Upper lobe of left lung (tissue), 5 donors: ENCODE measurements around a stretch of chr6.

DNA sequence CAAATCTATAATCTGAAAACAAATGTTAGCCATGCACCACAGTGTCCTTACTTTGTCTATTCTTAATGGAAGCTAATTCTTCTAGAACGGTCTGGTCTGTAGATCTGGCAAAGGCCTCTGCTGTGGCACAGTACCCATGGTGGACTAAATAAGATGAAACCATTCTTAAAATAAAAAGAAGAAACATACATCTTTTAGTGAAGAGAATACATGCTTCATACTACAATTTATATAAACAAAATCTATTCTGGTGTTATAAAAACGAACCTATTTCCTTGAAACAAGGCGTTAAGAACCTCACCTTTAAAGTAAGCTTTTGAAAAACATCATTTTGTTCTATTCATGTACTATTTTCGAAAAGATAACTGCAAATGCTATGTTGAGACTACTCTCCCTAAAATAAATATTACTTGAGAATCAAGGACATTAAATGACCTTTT lies 27.3 kb downstream of the NOL7 start:
- PRO-cap, 2 experiments: no peak in any of the 2 experiments
- RAMPAGE, long total RNA, 4 experiments: no peak in any of the 4 experiments

GRCh38 chr6:13651830-13652447 lies 36.8 kb downstream of the NOL7 start:
- PRO-cap, 2 experiments: no peak in any of the 2 experiments
- RAMPAGE, long total RNA, 4 experiments: start-site peak on the minus strand in 2 of 4 experiments, at chr6:13652015-13652178 at its widest, 24 to 52 reads per replicate

DNA sequence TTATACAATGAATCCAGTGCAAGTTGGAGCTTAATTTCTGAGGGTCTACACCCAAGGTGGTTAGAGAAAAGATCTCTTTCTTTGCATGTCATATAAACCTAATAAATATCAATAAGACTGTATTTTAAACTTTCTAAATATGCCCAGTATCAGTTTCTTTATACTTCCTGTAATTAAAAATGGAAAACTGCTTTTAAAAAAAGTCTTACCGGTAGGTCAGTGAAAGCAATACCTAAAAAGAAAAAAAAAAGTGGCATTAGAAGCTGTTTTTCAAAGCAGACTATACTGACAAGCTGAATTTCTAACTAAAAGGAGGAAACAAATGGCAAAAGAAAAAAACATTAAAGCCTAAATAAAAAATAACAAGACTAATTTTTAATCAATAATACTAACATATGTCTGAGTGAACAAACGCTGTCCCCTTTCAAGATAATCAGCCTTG lies 37.3 kb downstream of the NOL7 start:
- PRO-cap, 2 experiments: no peak in any of the 2 experiments
- RAMPAGE, long total RNA, 4 experiments: no peak in any of the 4 experiments

GRCh38 chr6:13687020-13687697 lies 24.5 kb downstream of the RANBP9 start:
- PRO-cap, 2 experiments: no peak in any of the 2 experiments
- RAMPAGE, long total RNA, 4 experiments: no peak in any of the 4 experiments

DNA sequence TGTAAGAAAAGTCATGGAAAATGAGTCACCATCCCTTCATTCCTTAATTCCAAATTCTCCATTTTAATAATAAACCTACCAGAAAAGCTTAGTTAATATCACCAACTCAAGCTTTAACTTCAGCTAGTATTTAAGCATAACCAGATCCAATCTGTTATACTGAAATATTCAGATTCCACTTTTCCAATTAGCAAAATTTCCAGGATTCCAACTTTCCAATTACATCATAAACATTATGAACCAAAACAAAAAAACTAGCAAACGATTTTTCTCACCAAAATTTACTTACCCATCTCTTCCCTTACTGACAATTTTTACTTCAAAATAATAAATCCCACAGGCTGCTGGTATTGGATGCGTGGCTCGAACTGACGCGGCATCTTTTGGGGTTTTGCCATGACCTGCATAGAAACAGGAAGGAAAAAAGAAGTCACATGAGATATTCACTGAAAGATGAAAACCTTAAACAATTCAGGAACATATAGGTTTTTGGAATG lies 15.1 kb downstream of the RANBP9 start:
- PRO-cap, 2 experiments: no peak in any of the 2 experiments
- RAMPAGE, long total RNA, 4 experiments: no peak in any of the 4 experiments

- PRO-cap, 2 experiments: no peak in any of the 2 experiments
- RAMPAGE, long total RNA, 4 experiments: start-site peak on the minus strand in 1 of 4 experiments, at chr6:13802261-13802269 at its widest, 18 reads per replicate
Observed at GRCh38 chr6:13802115-13802597, 12.2 kb downstream of the MCUR1 start.

GRCh38 chr6:13848822-13849194 lies 34.5 kb upstream of the MCUR1 start:
- PRO-cap, 2 experiments: no peak in any of the 2 experiments
- RAMPAGE, long total RNA, 4 experiments: no peak in any of the 4 experiments

GRCh38 chr6:14091553-14091875 lies 26.1 kb upstream of the CD83 start:
- PRO-cap, 2 experiments: no peak in any of the 2 experiments
- RAMPAGE, long total RNA, 4 experiments: no peak in any of the 4 experiments

GRCh38 chr6:14361189-14361919 lies 243.8 kb downstream of the CD83 start:
- PRO-cap, 2 experiments: no peak in any of the 2 experiments
- RAMPAGE, long total RNA, 4 experiments: no peak in any of the 4 experiments

GRCh38 chr6:14441395-14441968 lies 323.9 kb downstream of the CD83 start:
- PRO-cap, 2 experiments: no peak in any of the 2 experiments
- RAMPAGE, long total RNA, 4 experiments: no peak in any of the 4 experiments

DNA sequence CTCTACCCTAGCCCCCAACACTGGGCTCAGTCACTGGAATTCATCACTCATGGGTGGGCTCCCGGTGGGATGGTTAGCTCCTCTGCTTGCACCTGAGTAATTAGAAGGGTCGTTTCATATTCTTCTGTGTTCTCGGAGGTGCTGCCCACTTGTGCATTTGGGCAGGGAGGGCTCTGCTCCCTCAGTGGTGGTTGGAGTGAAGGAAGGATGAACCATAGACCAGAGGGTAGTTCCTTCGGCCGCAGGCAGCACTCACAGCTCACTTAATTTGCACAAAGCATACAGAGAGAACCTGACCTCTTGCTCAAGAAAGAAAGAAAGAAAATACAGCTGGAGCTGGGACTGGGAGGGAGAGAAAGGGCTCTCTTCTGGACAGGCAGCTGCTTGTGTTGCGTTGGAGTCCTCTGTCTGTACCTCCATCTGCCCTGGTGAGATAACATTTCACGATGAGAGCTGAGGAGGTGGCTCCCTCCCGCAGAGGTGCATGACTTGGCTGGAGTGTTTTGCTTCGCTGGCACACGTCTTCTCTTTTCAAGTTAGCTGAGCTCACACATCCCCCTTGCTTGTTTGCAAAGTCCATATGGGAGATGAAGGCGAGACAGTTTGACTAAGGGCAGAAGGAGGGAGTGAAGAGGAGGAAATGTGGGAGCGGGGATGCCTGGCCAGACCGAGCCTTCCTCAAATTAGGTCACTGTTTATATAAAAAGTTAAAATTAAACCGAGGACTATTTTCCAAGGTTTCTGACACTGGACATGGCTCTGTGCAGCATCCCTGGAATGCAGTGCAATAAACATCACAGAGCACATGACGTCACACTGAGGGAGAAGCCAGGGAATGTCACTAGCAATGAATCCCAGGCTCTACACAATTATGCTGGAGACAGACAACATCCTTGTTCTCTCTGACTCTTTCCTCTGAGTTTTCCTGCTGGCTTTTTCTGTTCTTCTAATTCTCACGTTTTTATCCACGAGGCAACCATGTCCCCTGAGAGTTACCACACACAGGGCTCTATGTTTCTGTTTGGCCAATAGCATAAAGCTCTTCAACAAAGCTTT lies 359.4 kb downstream of the CD83 start:
- PRO-cap, 2 experiments: no peak in any of the 2 experiments
- RAMPAGE, long total RNA, 4 experiments: no peak in any of the 4 experiments

- PRO-cap, 2 experiments: no peak in any of the 2 experiments
- RAMPAGE, long total RNA, 4 experiments: no peak in any of the 4 experiments
Observed at GRCh38 chr6:14904591-14904961, 341.3 kb upstream of the JARID2 start.

GRCh38 chr6:14921080-14921780 lies 324.6 kb upstream of the JARID2 start:
- PRO-cap, 2 experiments: no peak in any of the 2 experiments
- RAMPAGE, long total RNA, 4 experiments: no peak in any of the 4 experiments

DNA sequence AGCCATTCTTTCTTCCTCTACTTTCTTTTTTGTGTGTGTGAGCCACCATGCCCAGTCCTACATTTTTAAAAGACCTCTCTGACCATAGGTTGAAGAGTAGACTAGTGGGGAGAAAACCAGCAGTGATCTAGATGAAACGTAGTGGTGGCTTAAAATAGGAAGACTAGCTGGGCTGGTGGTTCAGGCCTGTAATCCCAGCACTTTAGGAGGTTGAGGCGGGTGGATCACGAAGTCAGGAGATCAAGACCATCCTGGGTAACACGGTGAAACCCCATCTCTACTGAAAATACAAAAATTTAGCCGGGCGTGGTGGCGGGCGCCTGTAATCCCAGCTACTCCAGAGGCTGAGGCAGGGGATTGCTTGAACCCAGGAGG lies 34.8 kb upstream of the JARID2 start:
- PRO-cap, 2 experiments: no peak in any of the 2 experiments
- RAMPAGE, long total RNA, 4 experiments: no peak in any of the 4 experiments

GRCh38 chr6:15338515-15339272 lies 92.8 kb downstream of the JARID2 start:
- PRO-cap, 2 experiments: no peak in any of the 2 experiments
- RAMPAGE, long total RNA, 4 experiments: start-site peak on the plus strand in 3 of 4 experiments, at chr6:15338763-15339083 at its widest, 5 to 10 reads per replicate

DNA sequence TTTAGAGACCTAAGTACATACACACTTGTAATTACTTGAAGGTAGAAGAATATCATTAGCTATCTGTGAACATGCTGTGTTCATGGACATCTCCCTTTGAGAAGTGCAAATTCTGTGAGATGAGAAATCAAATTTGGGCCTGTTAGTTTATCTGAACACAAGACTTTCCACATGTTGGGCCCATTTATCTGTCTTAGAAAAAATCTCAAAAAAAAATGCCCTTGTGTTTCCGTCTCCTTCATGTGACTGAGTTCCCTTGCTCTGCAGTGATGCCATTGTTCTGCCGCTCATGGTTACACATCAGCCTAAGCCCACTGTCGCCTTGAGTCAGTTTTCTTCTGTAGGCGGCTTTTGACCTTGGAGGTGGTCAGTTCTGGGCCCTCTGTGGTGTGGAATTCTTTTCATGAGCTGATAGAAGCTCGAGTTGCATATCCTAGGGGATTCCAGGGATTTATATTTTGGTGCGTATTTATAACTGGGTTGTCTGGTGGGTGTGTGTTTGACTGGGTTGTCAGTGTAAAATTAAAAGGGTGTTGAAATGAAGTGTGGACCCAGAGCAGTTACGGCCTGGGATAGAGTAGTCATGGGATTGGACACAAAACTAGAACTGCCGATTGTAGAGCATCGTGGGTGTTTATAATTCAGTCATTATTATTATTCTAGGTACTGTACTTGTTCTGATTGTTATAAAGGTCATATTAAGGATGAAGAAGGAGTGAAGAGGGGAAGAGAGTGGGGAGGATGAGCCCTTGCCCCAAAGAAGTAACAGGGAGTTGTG lies 156.7 kb downstream of the JARID2 start:
- PRO-cap, 2 experiments: no peak in any of the 2 experiments
- RAMPAGE, long total RNA, 4 experiments: no peak in any of the 4 experiments

DNA sequence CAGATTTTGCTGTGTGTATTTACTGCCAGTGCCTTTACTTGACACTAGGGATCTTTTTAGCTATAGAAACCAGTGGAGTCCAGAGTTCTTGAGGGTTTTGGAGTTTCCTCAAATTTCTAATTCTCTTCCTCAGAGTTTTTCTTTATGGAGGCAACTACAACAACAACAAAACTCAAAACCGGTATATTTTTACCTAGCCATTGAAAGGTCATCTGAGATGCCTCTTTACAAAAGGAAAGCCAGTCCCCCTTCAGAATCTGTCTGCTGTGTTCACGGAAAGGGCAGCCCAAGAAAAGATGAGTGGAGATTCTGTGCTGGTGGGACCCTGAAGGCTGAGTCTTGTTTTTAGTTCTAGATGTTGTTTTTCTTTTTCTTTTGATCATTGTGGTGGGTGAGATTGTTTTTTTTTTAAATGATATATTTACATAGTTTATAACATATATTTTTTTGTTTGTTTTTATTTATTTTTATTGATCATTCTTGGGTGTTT lies 168.5 kb downstream of the JARID2 start:
- PRO-cap, 2 experiments: no peak in any of the 2 experiments
- RAMPAGE, long total RNA, 4 experiments: no peak in any of the 4 experiments

DNA sequence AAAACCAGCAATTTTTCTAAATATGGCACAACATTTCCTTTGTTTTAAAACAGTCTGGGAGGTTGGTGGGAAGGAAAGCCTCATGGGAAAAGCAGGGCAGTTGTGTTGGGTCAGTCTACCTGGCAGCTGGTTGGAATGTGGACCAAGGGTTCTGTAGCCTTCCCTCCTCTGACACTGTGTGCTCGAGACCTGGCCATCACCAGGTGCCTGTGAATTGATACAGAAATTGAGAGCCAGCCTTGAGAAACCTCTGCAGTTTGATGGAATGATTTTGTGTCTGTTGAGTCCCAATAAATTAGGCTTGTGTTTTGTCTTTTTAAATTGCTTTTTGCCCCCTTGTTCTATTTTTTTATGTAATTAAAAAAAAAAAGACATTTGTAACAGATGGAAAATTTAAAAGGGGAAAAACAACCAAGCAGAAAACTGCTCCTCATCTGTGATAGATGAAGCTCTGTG lies 202.8 kb downstream of the JARID2 start:
- PRO-cap, 2 experiments: no peak in any of the 2 experiments
- RAMPAGE, long total RNA, 4 experiments: no peak in any of the 4 experiments

DNA sequence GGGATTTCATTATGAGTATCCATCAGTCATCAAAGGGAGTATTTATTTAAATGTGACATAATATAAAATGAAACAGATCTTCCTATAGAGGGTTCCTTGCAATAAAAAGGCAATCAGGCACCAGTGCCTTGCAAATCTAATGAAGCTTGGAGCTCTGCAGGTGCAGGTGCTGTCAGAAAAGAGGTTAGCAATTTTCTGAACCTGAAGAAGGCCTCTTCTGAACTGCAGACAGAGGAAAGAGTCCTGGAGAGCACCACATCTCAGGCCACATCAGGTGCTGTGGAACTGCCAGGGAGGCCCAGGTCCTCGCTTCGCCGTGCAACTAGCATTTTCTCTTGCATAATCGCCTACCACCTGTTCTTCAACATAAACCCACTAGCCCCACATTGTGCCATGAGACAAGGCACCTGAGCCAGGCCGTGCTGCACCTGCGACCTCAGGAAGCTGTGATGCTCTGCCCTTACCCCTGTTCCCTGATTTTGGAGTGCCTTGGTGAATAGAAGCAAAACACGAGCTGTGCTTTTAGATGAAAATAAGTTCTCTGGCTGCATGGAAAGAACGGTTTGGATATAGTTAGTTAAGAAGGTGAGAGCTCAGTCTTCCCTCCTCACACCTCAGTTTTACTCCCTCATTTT lies 187.5 kb downstream of the DTNBP1 start:
- PRO-cap, 2 experiments: no peak in any of the 2 experiments
- RAMPAGE, long total RNA, 4 experiments: no peak in any of the 4 experiments

DNA sequence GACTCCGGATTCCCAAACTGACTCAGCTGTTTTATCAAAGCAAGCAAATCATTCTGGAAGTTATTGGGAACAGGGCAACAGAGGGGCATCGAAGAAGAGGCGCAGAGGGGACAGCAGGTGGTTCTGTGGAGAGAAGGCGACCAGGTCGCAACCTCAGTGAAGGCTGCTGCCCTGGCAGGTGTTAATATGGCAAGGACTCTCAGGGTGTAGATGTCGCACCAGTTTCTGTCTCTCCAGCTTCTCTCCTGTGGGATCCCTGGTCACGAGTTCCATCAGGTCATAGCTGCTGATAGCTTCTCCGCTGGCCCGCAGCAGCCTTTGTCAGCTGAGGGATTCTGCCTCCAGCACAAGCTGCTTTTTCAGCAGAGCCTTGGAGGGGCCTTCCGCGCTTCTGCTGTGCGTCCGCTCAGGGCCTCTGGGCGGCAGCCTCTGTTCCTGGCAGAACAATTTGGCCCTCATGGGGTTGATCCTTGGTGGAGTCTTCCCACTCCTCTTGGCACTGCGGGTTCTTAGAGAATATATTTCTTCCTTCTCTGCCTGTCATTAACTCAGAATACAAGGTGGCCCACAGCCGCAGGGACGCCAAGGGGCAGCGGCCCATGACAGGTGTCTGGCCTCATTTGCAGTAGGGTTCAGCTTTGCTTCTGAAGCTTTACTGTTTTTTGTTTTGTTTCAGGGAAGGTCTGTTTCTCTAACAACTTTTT lies 158.9 kb downstream of the DTNBP1 start:
- PRO-cap, 2 experiments: peak in 1 of 2 experiments; most common plus-strand start position 362 of the sequence (in 1); most common minus-strand start position 235 of the sequence (in 1)
- RAMPAGE, long total RNA, 4 experiments: no peak in any of the 4 experiments